Peritoneum (tissue), 1 donor: Measurements from ENCODE around the genes THBS1, BMF and DISP2.

- PRO-cap: no peak
Measured at GRCh38 chr15:39504556-39504968, 76.3 kb upstream of the THBS1 start.

DNA sequence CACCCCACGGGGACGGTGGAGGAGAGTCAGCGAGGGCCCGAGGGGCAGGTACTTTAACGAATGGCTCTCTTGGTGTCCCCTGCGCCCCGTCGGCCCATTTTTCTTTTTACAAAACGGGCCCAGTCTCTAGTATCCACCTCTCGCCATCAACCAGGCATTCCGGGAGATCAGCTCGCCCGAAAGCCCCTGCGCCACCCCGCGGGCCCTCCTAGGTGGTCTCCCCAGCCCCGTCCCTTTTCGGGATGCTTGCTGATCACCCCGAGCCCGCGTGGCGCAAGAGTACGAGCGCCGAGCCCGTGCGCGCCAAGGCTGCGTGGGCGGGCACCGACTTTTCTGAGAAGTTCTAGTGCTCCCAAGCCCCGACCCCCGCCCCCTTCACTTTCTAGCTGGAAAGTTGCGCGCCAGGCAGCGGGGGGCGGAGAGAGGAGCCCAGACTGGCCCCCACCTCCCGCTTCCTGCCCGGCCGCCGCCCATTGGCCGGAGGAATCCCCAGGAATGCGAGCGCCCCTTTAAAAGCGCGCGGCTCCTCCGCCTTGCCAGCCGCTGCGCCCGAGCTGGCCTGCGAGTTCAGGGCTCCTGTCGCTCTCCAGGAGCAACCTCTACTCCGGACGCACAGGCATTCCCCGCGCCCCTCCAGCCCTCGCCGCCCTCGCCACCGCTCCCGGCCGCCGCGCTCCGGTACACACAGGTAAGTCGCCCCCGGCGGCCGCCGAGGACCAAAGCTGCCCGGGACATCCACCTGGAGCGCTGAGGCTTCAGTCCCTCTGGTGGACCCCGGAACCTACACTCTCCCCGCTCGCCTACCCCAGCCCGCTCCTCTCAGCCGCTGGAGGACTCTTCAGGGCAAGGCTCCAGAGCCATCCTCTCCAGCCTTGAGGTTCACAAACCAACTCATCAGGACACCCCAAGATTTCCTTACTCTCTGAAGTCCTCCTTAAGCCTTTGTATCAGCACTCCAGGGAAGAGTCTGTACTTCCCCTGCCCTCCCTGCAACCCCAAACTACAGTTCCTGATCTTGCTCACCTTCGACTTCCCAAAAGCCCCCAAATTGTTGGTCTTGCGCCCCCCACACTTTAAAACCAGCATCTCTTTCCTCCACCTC lies at the start of gene THBS1:
THBS1 (plus strand) TSS at position 539 of the 1,102 bp plus-strand sequence.
- PRO-cap: bidirectional peak, plus-strand start at position 539 of the sequence, minus-strand start at position 275 of the sequence

GRCh38 chr15:39582125-39582864 lies 1.4 kb downstream of the THBS1 start:
- PRO-cap: unidirectional peak, plus-strand start at chr15:39582652

DNA sequence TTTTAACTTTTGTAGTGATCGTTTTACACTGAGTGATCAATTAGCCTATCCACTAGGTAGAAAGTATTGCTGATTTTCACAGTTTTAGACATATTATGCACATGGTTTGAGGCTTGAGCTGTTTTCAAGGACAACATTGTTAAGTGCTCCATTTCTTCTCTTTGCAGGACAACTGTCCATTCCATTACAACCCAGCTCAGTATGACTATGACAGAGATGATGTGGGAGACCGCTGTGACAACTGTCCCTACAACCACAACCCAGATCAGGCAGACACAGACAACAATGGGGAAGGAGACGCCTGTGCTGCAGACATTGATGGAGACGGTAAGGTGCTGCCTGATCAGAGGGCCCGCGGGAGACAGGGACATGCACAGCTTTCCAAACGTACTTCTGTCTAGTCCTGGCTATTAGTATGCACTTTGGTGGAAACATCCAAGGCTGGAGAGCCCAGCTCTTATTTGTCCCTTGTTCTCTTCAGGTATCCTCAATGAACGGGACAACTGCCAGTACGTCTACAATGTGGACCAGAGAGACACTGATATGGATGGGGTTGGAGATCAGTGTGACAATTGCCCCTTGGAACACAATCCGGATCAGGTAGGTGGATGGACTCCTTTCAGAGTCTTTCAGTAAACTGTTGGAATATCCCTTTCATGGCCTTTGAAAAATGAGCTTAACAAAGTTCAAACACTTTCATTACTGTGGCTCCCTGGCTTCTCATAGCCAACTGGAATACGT lies 10.3 kb downstream of the THBS1 start:
- PRO-cap: unidirectional peak, plus-strand start at position 593 of the sequence

DNA sequence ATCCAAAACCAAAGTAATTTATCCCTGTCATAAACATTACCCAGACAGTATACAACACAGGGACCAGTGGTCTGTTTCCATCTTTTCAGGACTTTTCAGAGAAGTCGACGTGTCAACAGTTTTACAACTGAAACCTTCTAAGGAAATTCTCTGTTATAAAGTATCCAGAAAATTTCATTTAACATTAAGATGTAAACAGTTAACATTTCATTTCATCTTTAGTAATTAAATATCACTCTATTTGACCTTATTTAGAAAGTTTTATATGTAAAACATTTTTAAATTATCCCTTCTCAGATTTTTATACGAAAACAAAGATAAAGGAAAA lies 11.1 kb downstream of the THBS1 start:
- PRO-cap: no peak

GRCh38 chr15:39593993-39594826 lies 13.3 kb downstream of the THBS1 start:
- PRO-cap: unidirectional peak, plus-strand start at chr15:39594500

- PRO-cap: unidirectional peak, plus-strand start at chr15:39597889
Measured at GRCh38 chr15:39597598-39598174, 16.8 kb downstream of the THBS1 start.

DNA sequence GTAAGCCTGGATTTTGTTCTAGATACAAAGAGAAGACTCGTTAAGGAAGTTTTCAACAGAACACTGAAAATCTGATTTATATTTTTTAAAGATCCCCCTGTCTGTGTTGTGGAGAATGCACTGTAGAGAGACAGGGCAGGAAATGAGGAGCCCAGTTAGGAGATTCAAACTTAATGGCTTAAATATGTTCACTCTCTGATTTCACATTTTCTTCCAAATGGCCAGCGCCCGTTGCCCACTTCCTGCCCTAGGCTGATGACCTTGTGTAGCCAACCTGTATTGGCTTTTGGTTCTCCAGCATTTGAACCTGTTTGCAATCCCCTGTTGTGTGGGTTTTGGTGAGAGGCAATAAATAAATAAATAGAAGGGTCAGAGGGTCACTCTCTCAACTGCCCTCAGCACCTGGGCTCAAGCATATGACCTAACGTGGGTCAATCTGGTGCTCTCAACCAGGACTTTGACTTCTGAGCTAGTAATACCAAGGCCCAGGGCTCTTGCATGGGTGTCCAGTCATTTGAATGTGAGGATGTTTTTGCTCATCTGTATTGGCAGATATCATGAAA lies 1.7 kb upstream of the SRP14 start:
- PRO-cap: no peak

DNA sequence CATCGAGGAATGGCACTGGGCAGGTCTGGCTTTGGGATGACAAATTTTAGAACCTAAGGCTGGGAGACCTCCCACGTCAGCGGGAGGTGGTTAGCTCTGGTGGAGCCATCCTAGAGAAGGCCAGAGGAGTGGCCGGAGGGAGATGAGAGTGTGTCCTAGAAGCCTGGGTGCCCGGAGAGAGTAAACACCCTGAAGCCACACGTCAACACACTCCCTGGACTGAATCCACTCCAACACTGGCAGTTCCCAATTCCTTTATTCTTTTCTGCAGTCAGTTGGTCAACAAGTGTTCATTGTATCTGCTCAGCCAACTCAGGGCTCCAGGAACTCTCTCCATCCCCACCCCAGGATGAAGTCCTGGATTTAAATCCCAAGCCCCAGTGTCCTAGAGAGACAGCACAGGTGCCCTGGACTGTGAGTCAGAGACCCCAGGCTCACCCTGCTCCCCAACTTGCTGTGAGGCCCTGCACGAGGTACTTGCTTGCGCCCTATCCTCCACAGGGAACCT lies 5.5 kb upstream of the SRP14 start:
- PRO-cap: no peak

DNA sequence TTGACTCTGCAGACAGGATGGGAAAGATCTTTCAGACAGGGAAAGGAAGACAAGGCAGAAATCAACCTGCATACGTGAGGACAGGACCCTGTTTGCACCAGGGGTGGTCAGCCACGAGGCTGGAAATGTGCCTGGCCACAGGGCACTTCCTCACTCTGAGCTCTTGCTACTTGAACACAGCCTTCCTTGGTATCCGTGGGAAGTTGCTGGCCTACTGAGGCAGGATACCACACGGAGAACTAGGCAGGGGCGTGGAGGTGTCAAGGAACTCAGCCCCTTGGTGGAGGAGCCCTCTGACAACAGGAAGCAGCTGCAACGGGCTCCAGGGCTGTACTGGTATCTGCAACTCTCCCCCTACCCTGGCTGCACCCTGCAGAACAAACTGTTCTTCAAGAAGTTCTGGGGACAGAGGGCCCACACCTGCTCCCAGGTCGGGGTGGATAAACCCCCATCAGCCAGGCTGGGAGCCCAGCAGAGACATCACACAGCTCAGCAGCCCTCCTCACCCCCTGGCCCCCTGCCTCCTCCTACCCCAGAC lies 9.4 kb upstream of the SRP14 start:
- PRO-cap: no peak

DNA sequence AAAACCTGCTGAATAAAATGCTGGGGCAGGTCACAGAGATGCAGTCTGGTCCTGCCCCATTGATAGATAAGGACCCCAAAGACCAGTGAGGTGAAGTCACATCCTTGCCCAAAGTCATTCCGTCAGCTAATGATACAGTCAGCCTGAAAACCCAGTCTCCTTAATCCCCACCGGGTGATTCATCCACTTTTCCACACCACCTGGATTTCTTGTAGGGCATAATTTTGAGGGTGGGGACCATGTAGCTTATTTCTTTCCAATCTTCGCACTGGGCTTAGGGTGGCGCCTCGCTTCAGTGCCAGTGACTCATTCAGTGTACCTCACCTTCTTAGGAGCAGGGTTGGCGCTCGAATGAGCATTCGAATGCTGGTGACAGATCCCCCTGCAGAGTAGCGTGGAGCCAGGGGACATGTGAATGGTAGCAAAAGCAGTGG lies 24.1 kb downstream of the BMF start:
- PRO-cap: no peak

DNA sequence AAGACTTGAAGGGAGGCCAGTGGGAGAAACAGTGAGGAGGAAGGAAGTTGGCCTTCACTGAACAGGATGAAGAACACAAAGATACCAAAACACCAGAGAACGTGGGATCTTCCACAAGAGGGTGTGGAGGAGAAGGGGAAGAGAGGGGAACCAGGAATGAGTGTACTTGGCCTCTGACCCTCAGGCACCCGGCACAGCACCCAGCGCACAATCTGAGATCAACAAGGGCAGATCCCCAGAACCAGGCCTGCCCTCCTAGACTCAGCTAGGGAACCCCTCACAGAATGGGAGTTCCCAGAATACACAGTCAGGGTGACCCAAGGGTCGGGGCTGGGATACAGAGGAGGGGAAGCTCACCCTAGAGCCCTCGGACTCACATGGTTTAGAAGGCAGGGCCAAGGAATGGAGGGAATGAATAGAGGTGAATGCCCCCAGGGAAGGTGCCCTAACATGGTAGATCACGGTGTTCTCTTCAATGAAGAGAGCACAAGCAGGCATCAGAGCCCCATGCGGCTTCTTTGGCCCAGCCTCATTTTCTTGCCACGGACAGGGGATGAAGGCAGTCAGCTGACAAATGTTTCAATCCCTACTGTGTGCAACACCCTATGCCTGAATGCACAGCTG lies 13.2 kb downstream of the BMF start:
- PRO-cap: no peak

DNA sequence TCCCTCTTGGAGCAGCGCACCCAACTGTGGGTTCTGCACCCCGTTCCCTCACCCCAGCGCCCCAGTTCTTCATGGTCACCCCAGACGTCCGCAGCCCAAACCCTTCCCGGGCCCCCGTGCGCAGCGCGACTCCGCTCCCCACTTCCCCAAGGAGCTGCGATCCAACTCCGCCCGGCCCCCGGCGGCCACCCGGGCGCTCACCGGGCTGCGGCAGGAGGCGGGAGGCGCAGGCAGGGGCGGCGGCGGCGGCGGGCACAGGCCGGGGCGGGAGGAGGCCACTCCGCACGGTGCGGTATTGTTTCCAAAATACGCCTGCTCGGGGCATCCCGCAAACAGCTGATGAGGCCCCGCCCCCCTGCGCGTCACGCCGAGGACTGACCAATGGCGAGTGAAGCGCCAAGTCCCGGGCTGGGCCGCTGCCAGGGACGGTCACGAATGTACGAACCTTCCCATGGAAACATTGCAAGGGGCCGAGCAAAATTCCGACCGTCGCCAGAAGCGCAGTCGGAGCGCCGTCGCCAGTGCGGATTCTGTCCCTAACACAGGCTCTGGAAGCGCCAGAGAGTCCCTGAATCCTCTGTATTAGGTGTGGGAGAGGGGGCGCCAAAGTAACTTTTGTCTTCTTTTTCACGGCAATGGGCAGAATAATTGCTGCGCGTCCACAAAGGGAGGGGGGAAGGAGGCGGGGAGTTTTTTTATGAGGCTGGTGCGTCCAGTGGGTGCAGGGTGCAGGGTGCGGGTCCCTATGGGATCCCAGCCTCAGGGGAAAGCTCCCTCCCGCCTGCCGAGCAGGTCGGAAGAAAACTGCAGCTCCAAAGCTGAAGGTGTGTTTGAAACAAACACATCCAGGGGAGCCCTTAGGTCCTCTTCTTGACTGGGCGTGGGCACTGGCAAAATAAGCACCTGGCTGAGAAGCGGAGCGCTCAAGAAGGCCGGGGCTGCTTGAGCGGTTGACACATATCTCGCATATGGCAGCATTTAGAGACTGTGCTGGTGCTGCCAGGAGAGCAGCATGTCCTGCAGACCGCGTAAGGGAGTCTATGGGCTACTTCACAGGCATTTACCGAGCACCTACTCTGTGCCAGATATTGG lies at the start of gene BMF:
BMF (minus strand) TSS at position 308 of the 1,092 bp plus-strand sequence.
- PRO-cap: no peak

- PRO-cap: no peak
Measured at GRCh38 chr15:40115595-40116301, 7.1 kb upstream of the BMF start.

DNA sequence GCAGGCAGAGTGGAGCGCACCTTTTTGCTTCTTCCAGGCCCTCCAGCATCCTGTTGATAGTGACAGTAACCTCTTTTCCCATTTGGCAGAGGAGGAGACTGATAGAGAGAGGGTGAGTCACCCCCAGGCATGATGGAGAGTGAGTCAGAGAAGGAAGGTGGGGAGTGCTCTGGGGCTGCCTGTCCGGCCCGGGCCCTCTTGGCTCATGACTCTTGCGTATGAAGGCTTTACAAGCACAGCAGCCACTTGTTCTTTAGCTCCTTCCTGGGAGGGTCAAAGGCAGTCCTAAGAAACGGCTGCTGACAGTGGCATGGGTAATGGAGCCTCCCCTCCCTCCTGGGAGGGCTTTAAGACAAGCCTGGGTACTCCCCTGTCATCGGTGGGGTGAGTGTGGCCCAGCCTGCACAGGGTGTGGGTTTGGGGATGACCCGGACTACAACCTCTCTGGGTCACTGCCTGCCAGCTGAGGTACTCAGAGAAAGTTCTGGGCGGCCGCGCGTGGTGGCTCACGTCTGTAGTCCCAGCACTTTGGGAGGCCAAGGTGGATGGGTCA lies 15.9 kb downstream of the ANKRD63 start:
- PRO-cap: no peak

DNA sequence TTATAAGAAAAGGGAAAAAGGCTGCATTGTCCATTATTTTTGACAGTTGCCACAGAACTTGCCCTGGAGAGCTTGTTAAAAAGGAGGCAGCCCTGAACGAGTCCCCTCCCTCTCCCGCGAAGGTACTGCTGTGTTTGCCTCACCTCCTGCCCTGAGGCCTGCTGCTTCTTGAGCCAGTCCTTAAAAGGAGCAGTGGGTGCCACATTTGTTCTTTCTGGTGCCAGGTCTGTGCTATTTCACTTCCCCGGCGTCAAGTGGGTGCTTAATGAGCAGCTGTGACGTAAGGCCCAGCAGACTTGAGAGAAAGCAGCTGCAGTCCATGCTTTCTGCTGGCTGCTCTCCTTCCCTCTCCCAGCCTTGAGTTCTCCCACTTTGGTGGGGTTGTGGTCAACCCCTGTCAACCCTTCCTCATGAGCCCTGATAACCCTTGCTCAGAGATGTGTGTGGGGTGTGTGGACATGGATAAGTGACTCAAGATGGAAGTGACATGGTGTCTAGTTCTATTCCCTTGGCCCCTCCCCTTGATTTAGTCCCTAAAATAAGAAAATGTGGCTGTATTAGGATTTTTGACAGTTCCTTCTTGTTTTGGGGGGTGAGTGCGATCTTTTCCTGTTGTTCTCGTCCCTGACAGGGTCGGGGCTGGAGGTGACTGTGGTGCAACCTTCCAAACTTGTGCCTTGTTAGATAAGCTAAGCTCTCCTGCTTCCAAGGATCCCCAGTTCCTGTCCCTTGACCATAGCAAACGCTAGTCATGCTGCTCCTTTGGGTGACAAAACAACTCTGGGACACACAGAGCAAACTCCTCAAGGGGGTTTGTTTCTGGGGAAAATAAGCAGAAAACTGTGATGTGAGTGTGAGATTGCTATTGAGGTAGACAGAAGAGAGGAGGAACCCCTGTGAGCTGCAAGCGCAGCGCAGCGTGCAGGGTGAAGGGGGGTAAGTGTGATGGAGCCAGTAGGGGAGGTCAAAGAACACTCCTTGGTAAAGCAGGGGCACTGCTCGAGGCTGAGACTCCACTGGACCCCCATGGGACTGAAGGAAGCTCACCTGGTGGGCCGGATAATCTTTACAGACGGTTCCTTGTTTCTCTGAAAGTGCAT lies 7.1 kb downstream of the INAFM2 start:
- PRO-cap: no peak

DNA sequence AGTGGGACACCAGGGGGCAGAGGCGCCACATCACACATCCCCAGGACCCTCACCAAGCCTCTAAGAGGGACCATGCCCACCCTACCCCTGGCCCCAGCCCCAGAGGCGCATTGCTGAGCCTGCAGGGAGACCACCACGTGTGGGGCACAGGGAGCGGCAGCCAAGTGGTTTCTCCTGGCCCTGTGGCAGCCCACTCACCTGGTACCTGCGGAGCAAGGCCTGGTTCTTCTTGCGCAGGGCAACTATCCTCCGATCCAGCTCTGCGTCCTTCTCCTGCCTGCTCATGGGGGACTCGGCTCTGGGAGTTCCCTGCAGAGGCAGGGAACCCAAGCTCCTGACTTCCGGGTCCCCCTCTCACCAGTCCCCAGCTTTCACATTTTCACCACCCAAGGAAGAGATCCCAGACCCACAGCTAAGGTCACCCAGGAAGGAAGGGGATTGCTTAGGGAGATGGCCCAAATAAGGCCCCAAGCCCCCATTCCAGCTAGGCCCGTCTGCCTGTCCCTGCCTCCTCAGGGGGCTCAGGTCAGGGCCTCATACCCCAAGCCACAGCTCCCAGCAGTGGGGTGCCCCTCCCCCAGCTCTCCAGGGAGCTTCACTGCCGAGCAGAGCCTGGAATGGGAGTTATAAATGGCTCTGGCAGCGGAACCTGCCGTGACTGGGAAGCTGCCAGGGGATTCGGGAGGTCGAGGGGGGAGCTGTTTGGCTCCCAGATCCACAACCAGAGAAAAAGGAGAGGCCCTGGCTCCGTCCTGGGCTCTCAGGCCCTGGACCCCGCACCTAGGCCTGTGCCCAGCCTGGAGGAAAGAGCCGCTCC lies 824 bp downstream of the CCDC9B start:
- PRO-cap: no peak

- PRO-cap: no peak
Measured at GRCh38 chr15:40357979-40358420, at the start of gene DISP2. TSS of gene DISP2 (plus strand) at chr15:40358219.

- PRO-cap: no peak
Measured at GRCh38 chr15:40367524-40368590, 9.8 kb downstream of the DISP2 start.

- PRO-cap: no peak
Measured at GRCh38 chr15:40582639-40583377, 11.2 kb upstream of the KNL1 start.